Subcutaneous preadipocyte (primary cell): ENCODE measurements around a stretch of chr1.

DNA sequence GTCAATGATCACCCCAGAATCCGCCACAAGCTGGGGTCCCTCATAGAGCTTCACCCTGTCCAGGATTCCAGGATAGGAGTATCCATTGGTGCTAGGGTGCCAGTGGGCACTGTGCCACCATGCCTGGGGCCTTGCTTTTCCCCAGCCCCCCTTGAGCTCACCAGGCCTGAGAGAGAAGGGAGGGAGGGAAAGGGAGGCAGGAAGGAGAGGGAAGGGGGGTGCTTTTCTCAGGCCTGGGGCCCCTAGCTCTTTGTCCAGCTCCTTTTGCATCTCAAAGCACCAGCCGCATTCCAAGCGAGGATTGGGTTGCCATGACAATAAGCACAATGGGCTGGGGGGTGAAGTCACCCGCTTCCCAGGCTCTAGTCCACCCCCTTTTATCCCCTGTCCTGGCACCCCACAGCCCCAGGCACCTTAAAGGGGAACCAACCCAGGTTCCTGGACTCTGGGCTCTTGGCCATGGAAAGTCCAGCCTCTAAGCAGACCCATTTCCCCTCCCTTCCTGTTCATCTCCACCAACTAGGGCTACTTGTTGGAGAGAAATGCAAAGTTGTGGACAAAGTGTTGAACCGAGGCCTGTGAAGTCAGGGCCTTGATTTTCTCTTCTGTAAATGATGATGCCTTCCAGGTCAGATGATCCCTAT lies 11.5 kb downstream of the THBS3 start:
- CAGE, long polyA plus RNA = no peak

DNA sequence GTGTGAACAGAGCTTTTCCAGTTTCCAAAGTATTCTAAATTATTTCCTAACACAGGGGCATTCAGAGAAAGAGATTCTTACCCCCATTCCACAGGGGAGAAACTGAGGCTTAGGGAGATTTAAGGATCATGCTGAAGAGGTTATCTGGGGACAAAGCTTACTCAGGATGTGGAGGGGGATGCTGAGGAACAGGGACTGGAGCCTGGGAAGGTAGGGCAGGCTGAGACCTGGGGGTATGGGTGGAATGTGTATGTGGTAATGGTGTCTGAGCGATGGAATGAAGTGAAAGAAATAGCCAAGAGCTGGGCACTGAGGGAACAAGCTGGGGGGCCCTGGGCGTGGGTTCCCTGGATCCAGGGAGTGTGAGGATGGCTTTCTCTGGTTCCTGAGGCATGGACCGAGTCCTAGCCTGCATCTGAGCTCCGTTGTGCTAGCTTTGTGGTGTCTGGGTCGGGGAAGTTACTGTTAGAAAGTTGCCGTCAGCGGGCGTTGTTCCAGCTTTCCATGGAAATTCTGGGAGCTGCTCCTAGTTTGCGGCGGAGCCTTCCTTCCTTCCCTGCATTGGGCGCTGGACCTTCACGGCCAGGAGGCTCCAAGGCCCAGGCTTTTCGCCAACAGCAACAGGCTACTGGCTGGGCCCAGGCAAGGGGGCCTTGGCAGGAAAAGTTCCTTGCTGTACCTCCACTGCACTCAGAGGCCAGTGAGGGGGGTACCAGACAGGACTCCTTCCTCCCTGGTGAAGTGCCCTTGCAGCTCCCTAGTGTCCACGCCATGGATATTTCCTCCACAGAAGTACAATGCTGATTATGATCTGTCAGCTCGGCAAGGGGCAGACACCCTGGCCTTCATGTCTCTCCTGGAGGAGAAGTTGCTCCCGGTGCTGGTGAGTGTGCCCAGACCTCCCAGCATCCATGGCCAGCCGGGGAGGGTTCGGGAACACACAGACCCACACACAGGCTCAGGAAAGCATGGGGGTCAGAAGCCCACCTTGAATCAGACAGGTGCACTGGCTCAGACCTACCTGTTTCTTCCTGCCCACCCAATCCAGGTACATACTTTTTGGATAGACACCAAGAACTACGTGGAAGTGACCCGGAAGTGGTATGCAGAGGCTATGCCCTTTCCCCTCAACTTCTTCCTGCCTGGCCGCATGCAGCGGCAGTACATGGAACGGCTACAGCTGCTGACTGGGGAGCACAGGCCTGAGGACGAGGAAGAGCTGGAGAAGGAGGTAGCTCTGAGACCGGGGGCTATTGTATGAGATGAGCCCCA lies 3.3 kb downstream of the MTX1 start:
- CAGE, long polyA plus RNA = no peak

DNA sequence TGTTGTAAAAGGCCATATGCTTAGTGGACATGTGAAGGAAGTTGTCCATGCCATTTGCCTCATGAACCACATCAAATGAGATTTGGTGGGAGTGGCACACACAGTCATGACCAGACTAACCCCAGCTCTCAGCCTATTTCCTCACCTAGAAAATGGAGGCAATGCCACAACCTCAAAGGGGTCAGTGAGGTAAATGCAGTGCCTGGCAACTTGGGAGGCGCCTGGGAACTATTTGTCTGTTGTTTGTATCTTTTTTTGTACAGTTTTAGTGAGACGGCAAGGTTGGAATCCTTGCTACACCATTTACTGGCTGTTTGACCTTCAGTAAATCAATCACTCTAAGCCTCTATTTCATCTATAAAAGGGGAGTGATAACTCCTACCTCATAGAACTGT lies 11.3 kb downstream of the MTX1 start:
- CAGE, long polyA plus RNA = no peak

DNA sequence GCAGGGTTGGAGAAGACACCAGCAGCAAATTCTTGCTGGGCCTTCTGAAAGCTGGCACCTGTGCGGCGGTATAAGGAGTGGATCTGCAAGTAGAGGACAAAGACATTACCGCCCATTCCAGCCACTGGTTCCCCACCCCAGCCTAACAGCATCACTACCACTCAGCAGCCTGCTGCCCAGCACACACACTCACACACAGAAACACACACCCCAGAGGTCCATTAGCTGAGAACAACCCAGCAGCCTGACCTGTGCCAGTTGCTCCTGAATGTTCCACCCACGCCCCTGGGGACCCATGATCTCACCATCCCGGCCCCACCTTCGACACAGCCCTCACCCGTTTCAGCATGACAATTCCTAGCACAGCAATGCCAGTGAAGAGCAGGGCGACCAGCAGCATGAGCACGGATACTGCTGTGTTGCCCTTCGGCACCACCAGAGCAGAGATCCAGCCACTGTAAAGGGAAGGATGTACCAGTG lies 1.1 kb upstream of the ENTREP3 start:
- CAGE, long polyA plus RNA = no peak

DNA sequence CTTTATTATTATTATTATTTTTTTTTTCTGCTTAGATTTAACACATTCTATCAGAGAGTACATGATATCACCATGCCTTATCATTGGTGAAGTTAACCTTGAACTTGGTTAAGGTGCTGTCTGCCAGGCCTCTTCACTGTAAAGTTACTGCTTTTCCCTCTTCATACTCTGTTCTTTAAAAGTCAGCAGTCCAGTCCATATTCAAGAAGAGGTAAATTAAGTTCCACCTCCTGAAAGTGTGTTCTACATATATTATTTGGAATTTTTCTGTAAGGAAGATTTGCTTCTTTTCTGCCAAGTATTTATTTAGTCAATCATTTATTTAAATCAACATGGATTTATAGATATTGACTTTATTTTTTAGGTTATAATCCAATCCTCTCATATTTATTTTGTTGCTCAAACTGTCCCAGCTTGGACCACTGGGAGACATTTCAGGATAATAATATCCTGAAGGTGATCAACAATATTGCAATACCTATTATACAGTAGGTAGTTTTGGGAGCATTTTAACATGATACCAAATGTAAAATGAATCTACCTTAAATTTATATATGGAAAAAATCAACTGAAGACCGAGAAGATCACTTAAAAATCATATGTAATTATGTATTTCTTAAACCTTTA lies 94.3 kb downstream of the ASH1L start:
- CAGE, long polyA plus RNA = no peak

- CAGE, long polyA plus RNA = no peak
Observed at GRCh38 chr1:155716992-155717520, 28.2 kb downstream of the DAP3 start.

DNA sequence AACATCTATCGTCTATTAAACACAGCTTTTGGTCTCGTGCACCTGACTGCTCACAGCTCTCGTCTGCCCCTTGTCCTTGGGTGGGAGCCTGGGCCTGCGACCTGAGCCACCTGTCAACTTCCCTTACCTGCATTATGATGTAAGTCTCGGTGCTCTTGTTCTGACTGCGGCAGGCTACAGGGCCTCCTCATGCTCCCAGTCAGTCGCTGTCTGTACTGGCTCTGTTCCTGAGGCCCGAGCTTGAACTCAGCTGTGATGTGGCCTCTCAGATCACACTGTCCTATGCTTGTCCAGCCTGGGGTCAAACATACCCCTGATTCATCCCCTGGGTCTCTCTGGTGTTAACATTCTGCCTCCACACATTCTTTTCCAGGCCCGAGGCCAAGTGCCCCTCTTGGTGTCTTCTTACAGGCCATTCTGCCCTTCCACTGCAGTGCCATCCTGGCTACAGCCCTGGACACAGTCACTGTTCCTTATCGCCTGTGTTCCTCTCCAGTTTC lies 59.1 kb downstream of the DAP3 start:
- CAGE, long polyA plus RNA = no peak

- CAGE, long polyA plus RNA = no peak
Observed at GRCh38 chr1:155834209-155834893, 22.7 kb downstream of the GON4L start.

DNA sequence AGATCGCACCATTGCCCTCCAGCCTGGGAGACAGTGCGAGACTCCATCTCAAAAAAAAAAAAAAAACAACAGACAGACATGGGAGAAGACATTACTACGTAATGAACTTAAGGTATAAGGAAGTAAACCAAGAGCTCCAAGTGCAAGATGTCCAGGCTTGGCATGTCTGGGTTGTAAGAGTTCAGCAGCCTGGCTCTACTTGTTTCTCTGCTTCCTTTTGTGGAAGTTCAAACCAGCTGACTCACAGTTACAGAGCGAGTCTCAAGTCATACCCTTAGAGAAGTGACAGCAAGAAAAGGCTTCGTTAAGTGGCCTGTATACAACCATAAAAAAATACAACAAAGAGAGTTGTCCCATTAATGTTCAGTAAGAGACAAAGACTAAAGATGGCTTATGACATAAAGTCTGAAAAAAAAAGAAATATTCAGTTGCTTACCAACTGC lies 1.3 kb downstream of the RIT1 start:
- CAGE, long polyA plus RNA = no peak

- CAGE, long polyA plus RNA = no peak
Observed at GRCh38 chr1:155925409-155926383, 8.5 kb downstream of the KHDC4 start.

DNA sequence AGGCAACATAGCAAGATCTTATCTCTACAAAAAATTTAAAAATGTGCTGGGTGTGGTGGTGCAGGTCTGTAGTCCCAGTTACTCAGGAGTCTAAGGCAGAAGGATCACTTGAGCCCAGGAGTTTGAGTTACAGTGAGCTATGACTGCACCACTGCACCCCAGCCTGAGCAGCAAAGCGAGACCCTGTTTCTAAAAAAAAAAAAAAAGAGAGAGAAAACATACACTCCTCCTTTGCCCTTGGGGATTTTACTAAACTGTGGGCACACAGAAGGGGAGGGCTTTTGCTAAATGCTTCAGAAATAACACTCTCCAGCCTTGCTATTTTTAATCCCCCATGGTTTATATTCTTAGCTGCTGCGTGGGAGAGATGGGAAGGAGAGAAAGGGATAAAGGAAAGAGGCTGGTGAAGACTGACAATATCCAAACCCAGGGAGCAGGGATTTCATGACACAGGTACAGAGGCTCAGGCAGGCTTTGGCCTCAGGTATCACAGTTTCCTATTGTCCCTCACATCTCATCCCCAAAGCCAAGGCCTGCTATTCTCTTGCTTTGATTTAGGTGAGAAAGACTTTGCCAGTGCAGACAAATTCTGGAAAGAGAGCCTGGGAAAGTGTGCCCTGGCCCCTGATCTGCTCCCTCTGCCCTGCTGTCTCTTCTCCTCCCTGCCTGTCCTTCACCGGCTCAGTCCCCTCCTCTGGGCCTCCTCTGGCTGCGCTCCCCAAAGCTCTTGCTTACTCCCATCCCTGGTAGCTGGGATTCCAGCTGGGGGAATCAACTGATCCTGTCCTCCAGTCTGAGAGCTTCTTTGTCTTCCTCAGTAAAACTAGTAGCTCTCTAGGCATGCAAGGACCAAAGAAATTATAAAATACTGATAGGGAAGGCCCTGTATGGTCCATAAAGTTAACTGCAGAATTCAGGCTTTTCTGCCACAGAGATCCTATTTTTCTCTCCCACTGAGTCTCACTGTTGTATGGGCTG lies 17.8 kb downstream of the ARHGEF2 start:
- CAGE, long polyA plus RNA = no peak

GRCh38 chr1:155973767-155974356 lies 4.5 kb downstream of the ARHGEF2 start:
- CAGE, long polyA plus RNA = no peak

DNA sequence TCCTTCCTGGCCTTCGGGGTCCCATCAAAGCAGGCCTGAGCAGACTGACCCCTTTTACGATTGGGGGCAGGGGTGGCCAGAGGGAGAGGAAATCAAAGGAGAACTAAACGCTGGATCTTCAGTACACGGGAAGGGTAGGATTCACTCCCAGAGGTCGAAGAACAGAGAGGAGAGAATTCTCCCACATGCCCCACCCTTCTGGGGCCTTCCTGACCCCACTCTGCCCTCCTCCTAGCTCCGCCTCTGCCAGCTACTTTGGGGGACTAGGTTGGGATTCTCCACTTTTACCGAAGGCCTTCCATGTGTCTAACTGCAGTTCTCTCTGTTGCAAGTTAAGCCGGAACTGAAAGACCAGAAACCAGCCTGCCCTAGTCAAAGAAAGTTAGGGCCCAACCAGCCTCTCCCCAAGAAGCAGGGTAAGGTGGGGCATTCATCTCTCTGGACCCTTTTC lies 661 bp upstream of the ARHGEF2 start:
- CAGE, long polyA plus RNA = no peak

- CAGE, long polyA plus RNA = no peak
Observed at GRCh38 chr1:155989850-155990360, 11.6 kb upstream of the ARHGEF2 start.

- CAGE, long polyA plus RNA = no peak
Observed at GRCh38 chr1:156003944-156004403, 16.8 kb downstream of the SSR2 start.

GRCh38 chr1:156004730-156005662 lies 15.8 kb downstream of the SSR2 start:
- CAGE, long polyA plus RNA = no peak

GRCh38 chr1:156006764-156007434 lies 13.9 kb downstream of the SSR2 start:
- CAGE, long polyA plus RNA = no peak

GRCh38 chr1:156054930-156055580 lies 473 bp downstream of the LAMTOR2 start:
- CAGE, long polyA plus RNA = no peak

GRCh38 chr1:156070001-156070404 lies 9.0 kb downstream of the RAB25 start:
- CAGE, long polyA plus RNA = no peak

DNA sequence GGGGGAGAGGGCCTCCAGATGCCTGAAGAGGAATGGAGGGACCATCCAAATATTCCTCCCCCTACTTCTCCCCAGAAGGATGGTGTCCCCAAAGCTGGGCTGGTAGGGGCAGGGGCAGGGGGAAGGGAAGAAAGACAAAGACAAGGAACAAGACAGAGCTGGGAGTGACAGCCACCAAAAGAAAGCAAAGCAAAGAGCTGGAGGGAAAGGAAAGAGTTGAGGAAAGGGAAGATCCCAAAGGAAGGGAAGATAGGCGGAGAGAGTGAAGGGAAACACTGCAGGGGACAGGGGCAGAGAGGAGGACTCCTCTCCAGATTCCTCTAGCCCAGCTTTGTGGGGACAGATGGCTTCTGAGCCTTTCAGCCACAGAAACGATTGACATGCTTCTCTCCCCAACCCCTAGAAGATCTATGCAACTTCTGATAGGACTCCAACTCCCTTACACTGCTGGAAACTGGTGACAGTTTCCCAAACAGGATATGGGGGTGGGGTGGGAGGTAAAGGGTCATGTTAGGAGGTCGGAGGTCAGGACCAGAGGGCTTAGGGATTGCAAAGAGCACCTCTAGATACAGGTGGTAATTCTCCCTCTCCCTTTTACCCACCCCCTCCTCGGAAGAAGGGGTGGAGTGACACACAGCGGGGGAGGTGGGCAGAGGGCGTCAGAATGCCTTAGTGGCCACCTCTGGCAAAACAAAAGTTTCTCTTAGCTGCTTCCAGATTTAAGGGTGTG lies 6.5 kb downstream of the MEX3A start:
- CAGE, long polyA plus RNA = no peak